ENCODE data around the genes TGFA, ATP6V1B1 and MPHOSPH10.

GRCh38 chr2:70142858-70143170 lies 48.0 kb downstream of the C2orf42 start:
- PRO-cap = bidirectional peak, plus-strand start at chr2:70142984, minus-strand start at chr2:70142500

DNA sequence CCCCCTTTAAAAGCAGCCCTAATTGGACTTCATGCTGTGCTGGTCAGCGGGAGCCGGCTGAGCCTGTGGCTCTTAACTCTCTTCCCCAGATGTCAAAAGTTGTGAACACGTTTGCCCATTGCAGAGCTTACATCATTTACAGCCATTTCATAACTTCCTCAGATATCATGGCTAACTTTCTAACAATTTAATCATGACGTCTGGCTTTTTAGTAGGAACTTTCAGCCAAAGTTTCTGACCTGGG lies 81.0 kb downstream of the TGFA start:
- PRO-cap = no peak

- PRO-cap = unidirectional peak, plus-strand start at chr2:70532548
Observed at GRCh38 chr2:70532337-70532624, 21.3 kb downstream of the TGFA start.

DNA sequence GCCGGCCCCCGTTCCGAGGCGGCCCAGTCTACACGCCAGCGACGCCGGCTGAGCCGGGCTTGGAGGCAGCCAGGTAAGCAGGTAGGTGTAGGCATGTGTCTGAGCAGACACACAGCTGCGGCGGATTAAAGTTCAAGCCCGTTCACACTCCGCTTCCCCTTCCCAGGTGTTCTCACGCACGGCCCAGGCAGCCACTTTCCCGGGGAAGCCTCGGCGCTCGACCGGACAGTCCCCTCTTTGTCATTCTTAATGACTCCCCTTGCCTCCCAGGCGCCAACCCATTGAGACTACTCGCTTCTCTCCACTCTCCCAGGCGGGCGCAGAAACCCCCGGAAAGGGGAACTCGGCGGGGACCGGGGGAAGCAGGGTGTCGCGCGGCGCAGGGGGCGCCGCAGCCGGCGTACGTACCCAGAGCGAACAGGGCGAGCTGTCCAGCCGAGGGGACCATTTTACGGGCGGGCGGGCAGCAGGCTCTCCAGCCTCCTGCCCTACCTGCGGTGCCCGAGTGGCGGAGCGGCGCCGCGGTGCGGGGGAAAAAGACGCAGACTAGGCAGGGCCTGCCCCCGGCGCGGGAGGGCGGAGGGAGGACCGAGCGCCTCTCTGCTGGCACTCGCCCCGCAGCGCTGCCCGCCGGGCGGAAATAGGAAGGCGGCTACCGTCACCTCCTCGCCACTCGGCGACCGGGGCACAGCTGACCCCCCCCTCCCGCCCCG lies at the start of gene TGFA:
TSS of gene TGFA (minus strand) at position 507 of the 713 bp plus-strand sequence.
- PRO-cap = bidirectional peak, plus-strand start at position 152 of the sequence, minus-strand start at position 50 of the sequence; bidirectional peak, plus-strand start outside the sequence, minus-strand start at position 507 of the sequence

DNA sequence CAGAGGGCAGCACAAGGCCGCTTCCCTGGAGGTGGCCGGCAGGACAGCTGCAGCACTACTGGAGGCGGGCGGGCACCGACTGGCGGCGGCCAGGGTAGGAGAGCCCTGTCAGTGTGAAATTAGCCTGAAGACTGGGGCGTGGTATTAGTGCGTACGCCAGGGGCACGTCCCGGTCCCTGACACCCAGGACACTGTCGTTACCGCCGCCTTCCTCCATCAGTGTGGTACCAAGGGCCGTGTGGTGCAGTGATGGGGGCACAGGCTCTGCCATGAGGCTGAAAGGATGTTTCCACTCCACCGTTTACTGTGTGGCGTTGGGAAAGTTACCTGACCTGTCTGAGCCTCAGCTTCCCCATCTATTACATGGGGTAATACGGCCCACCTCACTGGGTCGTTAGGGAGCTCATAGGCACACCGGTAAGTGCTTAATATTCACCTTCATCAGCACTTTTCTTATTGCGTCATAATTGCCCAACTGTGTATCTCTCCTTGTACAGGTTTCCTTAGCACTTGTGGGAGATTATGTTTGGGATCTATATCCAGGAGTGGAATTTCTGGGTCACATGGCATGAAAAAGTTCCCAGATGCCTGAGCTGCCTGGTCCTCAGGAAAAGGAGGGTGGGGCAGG lies 28.6 kb upstream of the VAX2 start:
- PRO-cap = no peak

GRCh38 chr2:70901808-70902422 lies 1.5 kb downstream of the VAX2 start:
- PRO-cap = no peak

- PRO-cap = no peak
Observed at GRCh38 chr2:70935215-70936026, at the start of gene ATP6V1B1. Gene ATP6V1B1 (plus strand): TSS chr2:70935900.

DNA sequence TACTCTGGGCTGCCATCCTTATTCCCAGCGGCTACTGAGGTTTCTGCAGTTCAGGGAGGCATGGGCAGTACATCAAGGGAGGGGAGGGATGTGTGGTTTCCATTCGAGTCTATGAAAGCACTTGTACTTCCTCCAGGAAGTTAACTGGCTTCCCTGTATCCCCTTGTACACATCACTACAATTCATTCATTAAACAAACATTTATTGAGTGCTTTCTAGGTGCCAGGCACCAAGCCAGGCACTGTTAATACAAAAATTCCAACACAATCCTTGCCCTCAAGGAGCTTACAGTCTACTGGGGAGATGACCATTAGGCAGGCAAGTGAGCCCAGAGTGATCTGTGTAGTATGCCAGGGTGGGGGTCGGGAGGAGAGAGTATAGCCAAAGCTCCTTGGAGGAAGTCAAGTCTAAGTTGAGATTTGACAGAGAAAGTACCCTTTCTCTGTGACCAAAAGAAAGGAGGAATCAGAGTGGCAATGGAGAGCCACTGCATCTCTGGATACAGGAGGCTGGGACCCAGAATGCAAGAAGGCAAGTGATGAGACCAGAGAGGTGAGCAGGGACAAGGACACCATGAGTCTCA lies 7.4 kb downstream of the ANKRD53 start:
- PRO-cap = no peak

DNA sequence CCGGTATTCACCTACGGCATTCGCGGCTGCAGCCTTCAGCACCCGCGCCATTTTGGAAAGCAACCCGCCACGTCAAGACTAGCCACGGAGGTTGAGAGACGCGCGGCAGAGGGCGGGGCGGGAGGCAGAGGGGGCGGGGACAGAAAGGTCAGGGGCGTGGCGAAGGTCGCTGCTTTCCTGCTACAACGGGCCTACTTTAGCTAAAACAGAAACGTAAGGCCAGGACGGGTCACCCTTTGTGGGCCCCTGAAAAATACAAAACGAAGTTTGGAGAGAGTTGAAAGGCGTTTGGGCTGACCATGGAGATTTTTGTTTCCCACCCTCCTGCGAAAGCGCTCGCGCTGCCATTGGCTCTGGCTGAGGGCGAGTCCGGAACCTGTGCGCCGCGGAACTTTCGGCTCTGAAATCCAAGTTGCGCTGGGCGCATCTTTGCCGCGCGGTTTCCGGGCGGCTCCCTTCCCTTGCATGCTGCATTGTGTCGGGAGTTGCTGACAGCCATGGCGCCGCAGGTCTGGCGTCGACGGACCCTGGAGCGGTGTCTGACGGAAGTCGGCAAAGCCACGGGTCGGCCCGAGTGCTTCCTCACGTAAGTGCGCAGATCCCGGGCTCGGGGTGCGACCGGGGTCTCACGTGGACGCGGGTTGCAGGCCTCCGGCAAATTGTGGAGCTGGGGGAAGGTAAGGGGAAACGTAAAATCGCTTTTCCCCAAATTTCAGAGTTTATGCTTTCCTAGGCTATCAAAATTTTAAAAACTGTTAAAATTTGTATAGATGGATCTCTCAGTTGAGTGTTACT lies at the start of gene MPHOSPH10:
TSS of gene MPHOSPH10 (plus strand) at position 466 of the 795 bp plus-strand sequence.
- PRO-cap = bidirectional peak, plus-strand start at position 157 of the sequence, minus-strand start at position 54 of the sequence; bidirectional peak, plus-strand start at position 484 of the sequence, minus-strand start at position 537 of the sequence

- PRO-cap = no peak
Observed at GRCh38 chr2:71173081-71173490, 42.7 kb downstream of the MPHOSPH10 start.

- PRO-cap = no peak
Observed at GRCh38 chr2:71210131-71210799, 16.6 kb downstream of the PAIP2B start.

DNA sequence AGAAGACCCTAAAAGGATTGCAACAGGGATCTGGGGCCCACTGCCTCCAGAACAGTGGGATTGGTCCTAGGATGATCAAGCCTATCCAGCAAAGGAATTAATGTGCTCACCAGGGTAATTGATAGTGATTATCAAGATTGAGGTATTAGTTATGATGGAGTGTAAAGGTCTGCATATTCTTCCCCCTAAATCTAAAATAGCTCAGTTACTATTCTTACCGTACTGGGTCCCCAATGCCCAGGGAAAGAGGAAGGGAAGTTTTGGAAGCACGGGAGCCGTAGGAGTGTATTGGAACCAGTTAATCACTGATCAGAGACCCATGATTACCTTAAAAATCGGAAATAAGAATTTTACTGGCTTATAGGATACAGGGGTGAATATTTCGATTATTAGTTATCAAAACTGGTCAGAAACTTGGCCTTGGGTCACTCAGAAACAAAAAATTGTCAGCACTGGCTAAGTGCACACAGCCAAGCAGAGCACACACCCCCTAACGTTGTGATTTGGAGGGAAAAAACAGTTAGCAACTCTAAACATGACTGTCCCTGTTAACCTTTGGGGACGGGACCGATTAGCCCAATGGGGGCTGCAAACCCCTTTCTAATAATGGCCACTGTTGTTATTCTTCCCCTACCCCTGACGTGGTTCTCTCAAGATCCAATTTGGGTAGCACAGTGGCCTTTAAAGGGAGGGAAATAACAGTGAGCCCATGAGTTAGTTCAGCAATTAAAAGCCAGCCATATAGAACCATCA lies 58.9 kb downstream of the ZNF638 start:
- PRO-cap = no peak

DNA sequence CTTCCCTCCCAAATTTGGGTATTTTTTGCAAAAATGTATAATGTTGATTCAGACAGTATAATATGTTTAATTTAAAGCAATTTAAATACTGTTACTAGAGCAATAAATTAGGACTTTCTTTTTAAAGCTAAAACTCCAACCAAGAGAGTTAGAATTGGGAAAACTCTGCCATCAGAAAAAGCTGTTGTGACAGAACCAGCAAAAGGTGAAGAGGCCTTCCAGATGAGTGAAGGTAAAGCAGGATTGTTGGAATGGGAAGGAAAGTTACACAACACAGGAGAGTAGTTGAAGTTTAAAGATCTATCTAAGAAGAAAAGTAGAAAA lies 38.1 kb upstream of the DYSF start:
- PRO-cap = no peak

DNA sequence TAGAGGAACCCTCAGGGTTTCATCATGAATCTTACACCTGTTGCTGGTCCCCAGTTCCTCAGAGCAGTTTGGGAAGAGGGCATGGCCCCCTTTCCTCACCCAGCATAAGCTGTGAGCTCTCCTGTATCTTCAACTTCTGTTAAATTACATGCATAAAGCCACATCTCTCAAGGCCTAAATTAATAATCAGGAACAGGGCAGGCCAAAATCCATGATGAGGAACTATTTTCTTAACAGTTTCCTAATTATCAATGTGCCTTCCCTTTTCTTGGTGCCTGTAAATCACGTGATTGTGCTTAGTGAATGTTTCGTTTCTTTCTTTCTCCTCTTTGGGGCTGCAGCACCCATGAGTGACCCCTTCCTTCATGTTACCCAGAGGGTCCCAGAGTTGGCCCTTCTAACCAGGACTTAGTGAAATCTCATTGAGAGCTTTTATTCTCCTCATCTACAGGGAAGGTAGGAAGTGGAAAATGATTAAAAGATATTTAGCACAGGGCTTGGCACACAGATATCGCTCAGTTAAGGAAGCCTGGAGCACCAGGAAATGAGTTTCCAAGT lies 7.9 kb downstream of the DYSF start:
- PRO-cap = no peak

- PRO-cap = no peak
Observed at GRCh38 chr2:71545201-71545724, 78.8 kb downstream of the DYSF start.

GRCh38 chr2:71702362-71702761 lies 235.9 kb downstream of the DYSF start:
- PRO-cap = no peak

- PRO-cap = bidirectional peak, plus-strand start at chr2:72149135, minus-strand start at chr2:72149003
Observed at GRCh38 chr2:72148689-72149486, 1.2 kb upstream of the CYP26B1 start.

GRCh38 chr2:72233867-72234309 lies 86.2 kb upstream of the CYP26B1 start:
- PRO-cap = no peak

DNA sequence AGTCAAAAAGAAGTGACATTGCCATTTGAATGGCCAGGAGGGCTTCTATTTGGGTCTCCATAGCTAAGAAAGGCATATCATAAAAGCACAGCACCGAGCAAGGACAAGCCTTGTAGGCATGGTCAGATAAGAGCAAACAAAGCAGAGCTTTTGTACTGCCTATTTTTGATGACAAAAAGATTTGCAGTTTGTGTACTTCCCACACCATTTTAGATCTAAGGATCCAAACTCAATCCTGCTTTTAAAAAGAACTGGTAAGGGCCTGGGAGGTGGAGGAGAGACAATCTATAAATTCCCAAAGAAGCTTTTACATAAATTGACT lies 207.0 kb upstream of the CYP26B1 start:
- PRO-cap = no peak

DNA sequence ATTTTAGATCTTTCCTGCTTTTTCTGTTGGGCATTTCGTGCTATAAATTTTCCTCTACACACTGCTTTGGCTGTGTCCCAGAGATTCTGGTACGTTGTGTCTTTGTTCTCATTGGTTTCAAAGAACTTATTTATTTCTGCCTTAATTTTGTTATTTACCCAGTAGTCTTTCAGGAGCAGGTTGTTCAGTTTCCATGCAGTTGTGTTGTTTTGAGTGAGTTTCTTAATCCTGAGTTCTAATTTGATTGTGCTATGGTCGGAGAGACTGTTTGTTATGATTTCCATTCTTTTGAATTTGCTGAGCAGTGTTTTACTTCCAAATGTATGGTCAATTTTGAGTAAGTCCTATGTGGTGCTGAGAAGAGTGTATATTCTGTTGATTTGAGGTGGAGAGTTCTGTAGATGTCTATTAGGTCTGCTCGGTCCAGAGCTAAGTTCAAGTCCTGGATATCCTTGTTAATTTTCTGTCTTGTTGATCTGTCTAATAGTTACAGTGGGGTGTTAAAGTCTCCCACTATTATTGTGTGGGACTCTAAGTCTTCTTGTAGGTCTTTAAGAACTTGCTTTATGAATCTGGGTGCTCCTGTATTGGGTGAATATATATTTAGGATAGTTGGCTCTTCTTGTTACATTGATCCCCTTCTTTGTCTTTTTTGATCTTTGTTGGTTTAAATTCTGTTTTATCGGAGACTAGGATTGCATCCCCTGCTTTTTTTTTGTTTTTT lies 287.5 kb upstream of the CYP26B1 start:
- PRO-cap = no peak

Measured in sciatic nerve (tissue), 1 donor.